HTR-8/SVneo (cell line): ENCODE data around the genes C1orf159 and TNFRSF4.

DNA sequence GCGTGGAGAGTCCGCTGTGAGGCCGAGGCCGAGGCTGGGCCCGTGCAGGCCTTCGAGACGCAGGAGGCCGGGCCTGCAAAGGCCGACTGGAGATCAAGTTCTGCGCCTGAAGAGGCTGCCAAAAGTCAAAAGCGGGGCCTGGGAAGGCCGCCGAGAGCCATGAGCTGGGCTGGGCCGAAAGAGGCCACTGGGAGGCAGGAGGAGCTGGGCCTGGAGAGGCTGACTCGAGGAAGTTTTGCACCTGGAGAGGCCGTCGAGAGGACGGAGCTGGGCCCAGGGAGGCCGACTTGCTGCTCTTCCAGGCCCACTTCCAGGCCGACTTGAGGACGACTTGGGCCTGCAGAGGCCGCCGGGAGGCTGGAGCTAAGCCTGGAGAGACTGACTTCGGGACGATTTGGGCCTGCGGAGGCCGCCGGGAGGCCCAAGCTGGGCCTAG is 69.9 kb downstream of the OR4F5 start:
- RRBS = no CpG with 5 or more reads among the region's 28 CpGs

GRCh38 chr1:184834-185573 is 119.8 kb downstream of the OR4F5 start:
- RRBS = no CpG with 5 or more reads among the region's 23 CpGs

- RRBS = no CpG with 5 or more reads among the region's 8 CpGs
Observed at GRCh38 chr1:819919-820722, 103.6 kb upstream of the SAMD11 start.

- RRBS = no CpG with 5 or more reads among the region's 14 CpGs
Observed at GRCh38 chr1:858593-859125, 65.1 kb upstream of the SAMD11 start.

DNA sequence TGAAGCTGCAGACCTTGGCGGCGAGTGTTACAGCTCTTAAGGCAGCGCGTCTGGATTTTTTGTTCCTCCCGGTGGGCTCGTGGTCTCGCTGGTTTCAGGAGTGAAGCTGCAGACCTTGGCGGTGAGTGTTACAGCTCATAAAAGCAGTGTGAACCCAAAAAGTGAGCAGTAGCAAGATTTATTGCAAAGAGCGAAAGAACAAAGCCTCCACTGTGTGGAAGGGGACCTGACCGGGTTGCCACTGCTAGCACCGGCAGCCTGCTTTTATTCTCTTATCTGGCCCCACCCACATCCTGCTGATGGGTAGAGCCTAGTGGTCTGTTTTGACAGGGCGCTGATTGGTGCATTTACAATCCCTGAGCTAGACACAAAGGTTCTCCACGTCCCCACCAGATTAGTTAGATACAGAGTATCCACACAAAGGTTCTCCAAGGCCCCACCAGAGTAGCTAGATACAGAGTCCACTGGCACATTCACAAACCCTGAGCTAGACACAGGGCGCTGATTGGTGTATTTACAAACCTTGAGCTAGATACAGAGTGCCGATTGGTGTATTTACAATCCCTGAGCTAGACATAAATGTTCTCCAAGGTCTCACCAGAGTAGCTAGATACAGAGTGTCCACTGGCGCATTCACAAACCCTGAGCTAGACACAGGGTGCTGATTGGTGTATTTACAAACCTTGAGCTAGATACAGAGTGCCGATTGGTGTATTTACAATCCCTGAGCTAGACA is 2.4 kb upstream of the AGRN start:
- RRBS = no CpG with 5 or more reads among the region's 17 CpGs

- RRBS = 6% methylated on average over 3 of the region's 28 CpGs
Observed at GRCh38 chr1:1021096-1021977, 1.4 kb downstream of the AGRN start.

GRCh38 chr1:1024398-1024995 is 4.6 kb downstream of the AGRN start:
- RRBS = 11% methylated on average over 7 of the region's 18 CpGs

- RRBS = no CpG with 5 or more reads among the region's 2 CpGs
Observed at GRCh38 chr1:1031360-1031601, 11.4 kb downstream of the AGRN start.

- RRBS = 79% methylated on average over 28 of the region's 113 CpGs
Observed at GRCh38 chr1:1040610-1041506, 20.9 kb downstream of the AGRN start.

DNA sequence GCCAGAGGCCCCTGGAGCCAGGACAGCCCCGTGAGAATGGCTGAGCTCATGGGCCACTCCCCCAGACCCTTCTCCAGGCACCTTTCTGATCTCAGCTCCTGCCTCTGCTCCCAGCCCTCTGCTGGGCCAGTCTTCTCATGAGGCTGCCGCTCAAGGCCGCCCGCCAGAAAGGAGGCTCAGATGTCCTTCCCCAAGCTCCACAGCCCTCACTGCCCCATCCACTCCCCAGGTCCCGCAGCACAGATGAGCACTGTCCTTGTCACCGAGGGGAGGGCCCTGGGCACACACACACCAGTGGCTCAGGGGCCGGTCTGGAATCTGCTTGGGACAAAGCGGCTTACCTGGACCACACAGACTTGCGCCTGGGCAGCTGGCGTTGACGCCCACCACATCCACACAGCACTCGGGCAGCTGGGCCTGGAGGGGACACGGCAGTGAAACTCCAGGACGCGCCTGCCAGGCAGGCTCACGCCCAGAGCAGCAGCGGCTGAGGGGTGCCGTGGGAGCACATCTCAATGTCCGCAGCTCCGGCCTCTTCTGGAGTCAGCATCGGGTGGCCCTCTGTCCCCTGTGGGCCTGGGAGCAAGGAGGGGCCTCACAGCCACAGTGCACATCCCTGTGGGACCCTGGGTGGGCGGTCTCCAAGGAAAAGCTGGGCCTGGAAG is 16.0 kb upstream of the RNF223 start:
- RRBS = no CpG with 5 or more reads among the region's 22 CpGs

- RRBS = 2% methylated on average over 87 of the region's 150 CpGs
Observed at GRCh38 chr1:1115616-1116843, at the start of gene C1orf159. TSS of gene C1orf159 (minus strand) at chr1:1116089.

- RRBS = 87% methylated on average over 5 of the region's 34 CpGs
Observed at GRCh38 chr1:1124124-1125209, 8.6 kb upstream of the C1orf159 start.

DNA sequence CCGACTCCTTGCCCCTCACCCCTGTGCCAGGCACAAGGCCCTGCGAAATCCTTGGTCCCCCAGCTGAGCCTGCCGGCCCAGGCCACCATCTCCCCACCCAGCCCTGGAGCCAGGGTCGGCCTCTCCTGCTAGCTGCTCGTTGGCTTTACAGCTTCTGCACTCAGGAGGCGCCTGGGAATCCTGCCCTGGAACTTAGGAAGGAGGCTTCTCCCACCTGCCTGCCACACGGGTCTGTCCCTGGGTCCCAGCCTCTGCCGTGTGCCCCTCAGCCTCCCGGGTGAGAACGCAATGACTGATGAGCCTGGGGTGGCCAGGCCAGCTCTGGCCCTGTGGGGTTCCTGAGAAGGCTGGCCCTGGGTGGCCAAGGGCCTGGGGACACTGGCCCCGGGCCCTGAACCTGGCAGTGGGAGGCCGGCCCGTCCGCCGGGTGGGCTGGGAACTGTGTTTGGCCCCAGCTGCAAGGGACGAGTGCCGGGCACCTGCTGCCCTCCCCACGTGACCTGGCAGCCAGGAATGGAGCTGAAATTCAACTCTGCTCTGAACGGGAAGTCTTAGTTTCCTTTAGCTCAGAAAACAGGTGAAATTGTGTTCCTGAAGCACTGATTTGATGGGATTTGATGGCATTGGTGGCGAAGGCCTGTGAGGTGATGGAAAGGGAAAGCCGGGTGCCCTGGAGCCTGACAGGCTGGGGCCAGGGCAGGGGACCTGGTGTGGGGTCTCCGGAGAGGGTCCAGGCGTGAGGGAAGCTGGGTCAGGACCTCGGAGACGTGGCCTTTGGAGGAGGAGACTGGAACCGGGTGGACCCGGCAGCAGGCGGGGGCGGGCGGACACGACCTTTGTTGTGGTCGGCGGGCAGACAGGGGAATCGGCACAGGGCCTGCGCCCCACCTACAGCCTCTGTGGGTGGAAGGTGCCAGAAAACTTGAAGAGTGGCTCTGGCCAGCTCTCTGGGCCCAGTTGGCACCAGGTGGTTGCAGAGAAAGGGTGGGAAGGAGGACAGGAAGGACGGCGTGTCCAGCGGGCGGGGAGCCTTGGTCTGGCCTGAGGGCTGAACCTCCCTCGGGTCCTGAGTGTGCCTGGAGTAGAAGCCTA is 8.1 kb upstream of the TTLL10 start:
- RRBS = 88% methylated on average over 12 of the region's 40 CpGs

DNA sequence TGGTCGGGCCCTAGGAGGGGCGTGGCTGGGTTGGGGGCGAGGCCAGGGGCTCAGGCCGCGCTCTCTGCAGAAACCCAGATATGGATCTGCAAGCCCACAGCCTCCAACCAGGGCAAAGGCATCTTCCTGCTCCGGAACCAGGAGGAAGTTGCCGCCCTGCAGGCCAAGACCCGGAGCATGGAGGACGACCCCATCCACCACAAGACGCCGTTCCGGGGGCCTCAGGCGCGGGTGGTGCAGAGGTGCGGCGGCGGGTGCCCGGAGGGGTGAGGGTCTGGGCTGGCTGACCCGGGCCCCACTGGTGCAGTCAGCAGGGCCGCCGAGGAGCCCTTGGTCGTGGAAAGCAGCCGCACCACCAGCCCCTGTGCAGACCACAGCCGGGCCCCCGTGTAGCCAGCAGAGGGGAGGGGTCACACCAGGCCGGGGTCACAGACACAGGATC is 9.1 kb downstream of the TTLL10 start:
- RRBS = 91% methylated on average over 18 of the region's 26 CpGs

DNA sequence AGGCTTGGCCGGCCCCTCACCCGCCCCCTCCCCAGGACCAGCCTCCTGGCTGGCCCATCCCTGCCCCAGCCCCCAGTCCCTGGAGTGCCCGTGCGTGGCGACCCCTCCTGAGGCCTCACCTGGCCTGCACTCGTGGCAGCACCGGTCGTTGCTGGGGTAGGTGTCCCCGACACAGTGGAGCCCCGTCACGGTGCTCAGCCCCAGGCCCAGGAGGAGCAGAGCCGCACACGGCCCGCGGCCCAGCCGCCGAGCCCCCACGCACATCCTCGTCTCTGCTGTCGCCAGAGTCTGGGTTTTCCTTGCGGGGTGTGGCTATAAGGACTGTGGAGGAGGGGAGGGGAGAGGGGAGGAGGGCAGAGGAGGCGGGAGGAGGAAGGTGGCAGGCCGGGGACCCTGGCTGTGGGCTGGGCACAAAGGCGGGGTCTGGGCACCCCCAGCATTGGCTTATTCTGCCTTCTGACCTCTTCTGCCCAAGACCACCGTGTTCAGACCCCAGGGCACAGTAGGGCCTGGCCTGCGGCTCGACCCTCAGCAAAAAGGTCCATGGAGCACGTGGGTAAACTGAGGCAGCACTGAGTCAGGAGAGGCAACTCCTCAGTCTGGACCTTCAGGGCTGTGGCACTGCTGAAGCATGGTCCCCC is at the start of gene TNFRSF4:
TSS of gene TNFRSF4 (minus strand) at position 290 of the 641 bp plus-strand sequence.
- RRBS = no CpG with 5 or more reads among the region's 28 CpGs

- RRBS = 83% methylated on average over 2 of the region's 9 CpGs
Observed at GRCh38 chr1:1235678-1236077, 3.6 kb downstream of the B3GALT6 start.

- RRBS = 65% methylated on average over 4 of the region's 15 CpGs
Observed at GRCh38 chr1:1250802-1251258, 4.3 kb upstream of the C1QTNF12 start.

- RRBS = no CpG with 5 or more reads among the region's 14 CpGs
Observed at GRCh38 chr1:1270808-1271589, 2.7 kb downstream of the UBE2J2 start.

GRCh38 chr1:1281356-1282396 is 1.4 kb downstream of the SCNN1D start:
- RRBS = 76% methylated on average over 13 of the region's 31 CpGs

DNA sequence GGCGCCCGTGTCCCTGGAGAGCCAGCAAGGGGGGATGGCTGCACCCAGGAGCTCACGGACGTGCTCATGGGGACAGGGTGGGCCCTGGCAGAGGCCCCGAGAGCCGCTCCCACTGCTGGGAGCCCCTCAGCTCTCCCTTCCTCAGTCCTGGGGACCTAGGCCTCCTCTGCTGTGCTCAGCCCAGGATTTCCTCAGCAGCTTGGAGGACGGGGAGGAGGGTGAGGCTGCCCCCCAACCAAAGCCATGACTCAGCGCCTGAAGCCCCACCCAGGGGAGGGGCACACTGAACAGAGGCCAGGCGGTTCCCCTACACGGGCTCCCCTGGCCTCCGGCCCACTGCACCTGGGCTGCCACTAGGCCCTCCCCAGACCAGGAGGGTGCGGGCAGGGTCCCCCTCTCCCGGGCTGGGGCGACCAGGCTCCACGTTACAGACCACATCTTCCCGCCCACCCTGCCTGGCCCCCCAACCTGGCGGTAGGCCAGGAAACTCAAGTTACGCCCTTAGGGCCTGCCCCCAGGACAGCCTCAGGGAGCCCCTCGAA is 2.2 kb downstream of the ACAP3 start:
- RRBS = 18% methylated on average over 3 of the region's 19 CpGs